Aorta (tissue), 1 donor: Measurements from ENCODE around the genes MAGEB17, REPS2 and RS1.

DNA sequence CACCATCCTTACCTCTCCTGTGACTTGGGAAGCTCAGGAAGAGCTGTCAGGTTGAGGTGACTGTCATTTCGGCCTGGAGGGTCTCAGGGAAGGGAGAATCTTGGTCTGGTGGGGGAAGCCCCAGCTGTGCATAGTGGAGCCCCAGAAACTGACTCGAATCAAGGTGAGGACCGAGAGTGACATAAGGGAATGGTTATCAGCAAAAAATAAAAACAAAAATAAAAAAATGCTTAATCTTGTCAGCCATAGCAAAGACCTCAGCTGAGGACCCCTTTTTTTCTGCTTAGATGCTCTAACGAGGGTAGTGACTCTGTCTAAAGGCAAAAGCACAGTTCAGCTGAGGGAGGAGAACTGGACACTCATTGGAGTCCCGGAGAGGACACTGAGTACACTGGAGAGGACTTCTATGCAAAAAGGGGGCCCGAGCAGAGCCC, at the start of gene MAGEB17:
TSS of gene MAGEB17 (plus strand) at position 287 of the 434 bp plus-strand sequence.
- PRO-cap, result no peak

DNA sequence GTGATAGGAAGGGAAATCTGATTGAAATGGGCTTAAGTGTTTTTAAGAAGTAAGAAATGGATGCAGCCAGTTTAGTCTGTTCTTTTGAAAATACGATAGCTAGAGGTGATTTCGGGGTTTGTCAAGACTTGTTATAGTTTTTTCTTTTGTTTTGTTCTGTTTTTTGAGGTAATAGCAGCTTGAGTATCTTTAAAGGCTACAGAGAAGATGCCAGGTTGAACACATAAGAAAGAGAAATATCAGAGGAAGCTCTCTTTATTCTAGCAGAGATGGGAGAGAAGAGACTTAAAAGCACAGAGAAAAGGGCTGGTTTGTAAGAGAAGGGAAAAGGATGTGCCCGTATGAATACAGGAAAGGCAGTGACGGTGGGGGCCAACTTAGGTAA, 121.5 kb upstream of the S100G start:
- PRO-cap, result no peak

- PRO-cap, result no peak
These were observed 24.5 kb downstream of the SYAP1 start for GRCh38 chrX:16743949-16744358.

DNA sequence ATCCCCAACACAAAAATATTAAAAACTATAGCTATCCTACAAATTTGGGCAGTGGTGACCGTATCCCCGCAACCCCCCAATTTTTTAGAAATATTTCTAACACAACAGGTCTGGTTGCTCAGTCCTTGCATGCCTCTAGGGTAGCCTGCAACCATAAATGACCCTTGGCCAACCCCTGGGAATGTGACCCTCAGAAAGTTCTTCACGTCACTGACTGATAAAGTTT, 12.4 kb downstream of the RBBP7 start:
- PRO-cap, result no peak

- PRO-cap, result unidirectional peak, plus-strand start at chrX:16946665; unidirectional peak, plus-strand start at chrX:16946725
These were observed at the start of gene REPS2 for GRCh38 chrX:16946281-16947299. REPS2 (plus strand) TSS chrX:16946658.

DNA sequence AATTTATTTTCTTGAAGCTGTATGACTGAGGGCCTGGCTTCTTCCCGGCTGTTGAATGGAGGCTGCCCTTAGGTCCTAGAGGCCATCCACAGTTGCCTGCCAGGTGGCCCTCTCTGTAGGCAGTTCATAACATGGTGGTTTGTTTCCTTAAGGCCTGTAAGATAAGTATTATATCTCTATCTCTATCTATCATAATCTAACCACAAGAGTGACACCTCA, 201.8 kb upstream of the NHS start:
- PRO-cap, result unidirectional peak, minus-strand start at position 53 of the sequence

DNA sequence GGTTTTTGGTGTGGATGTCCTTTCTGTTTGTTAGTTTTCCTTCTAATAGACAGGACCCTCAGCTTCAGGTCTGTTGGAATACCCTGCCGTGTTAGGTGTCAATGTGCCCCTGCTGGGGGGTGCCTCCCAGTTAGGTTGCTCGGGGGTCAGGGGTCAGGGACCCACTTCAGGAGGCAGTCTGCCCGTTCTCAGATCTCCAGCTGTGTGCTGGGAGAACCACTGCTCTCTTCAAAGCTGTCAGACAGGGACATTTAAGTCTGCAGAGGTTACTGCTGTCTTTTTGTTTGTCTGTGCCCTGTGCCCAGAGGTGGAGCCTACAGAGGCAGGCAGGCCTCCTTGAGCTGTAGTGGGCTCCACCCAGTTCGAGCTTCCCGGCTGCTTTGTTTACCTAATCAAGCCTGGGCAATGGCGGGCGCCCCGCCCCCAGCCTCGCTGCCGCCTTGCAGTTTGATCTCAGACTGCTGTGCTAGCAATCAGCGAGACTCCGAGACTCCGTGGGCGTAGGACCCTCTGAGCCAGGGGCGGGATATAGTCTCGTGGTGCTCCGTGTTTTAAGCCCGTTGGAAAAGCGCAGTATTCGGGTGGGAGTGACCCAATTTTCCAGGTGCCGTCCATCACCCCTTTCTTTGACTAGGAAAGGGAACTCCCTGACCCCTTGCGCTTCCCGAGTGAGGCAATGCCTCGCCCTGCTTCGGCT, 27.2 kb upstream of the NHS start:
- PRO-cap, result no peak

GRCh38 chrX:17735867-17736162, 1.5 kb upstream of the SCML1 start:
- PRO-cap, result no peak

- PRO-cap, result no peak
These were observed 12.3 kb downstream of the RAI2 start for GRCh38 chrX:17848713-17849208.

DNA sequence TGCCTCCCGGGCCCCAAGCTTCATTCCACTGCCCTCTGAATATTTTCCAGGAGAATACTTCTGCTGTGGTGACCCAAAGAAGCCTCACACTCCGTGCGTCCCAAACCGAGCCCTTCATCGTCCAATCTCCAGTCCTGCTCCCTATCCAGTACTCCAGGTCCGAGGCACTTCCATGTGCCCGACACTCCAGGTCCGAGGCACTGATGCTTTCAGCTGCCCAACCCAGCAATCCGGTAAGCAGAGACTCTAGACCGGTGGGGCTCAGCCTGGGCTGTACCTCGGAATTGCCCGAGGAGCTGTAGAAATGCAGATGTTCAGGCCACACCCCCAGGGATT, 21.6 kb downstream of the RS1 start:
- PRO-cap, result no peak

- PRO-cap, result no peak
These were observed at the start of gene RS1 for GRCh38 chrX:18671933-18672337. RS1 (minus strand) TSS chrX:18672108.

GRCh38 chrX:18896991-18897783, 86.7 kb downstream of the PHKA2 start:
- PRO-cap, result no peak

DNA sequence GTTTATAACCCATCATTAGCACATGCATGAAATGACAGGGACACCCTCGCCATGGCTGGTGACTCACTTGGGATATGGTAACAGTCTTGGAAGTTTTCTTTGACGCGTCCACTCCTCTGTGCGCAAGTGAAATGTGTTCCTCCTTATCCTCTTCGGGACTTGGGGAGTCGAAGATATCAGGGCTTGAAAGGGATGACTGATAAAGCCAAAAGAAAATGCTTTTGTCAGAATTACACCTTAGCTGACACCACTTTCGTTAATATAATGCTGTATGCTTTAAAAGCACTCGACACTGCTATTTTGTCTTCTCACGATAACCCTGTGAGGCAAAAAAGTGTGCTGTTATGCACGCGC, 30.5 kb upstream of the MAP3K15 start:
- PRO-cap, result no peak

GRCh38 chrX:19640875-19641226, 125.5 kb upstream of the MAP3K15 start:
- PRO-cap, result no peak

DNA sequence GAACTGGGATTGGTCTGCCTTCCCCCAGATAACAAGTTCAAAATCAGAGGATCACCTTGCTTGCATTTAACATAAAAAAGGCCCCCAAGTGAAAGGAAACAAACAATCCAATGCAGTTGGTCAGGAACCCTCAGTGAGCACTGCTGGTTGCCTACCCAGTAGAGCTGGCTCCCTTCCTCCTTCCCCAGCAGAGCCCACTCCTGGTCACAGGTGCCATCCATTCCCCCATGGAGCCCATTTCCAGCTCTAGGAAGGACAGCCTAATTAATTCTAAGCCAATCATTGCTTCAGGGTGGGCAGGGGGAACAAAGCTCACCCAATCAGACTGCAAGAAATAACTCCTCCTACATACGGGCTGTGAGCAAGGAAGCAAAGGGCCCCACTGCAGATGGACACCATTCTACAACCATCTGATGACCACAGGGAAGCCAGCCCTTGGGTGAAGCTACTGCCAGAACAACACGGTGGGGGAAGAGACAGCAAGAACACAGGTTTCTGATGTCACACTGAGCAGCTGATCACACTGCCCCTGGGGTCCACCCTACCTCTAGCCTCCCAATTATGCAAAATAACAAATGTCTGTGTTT, 86.5 kb downstream of the SH3KBP1 start:
- PRO-cap, result no peak

DNA sequence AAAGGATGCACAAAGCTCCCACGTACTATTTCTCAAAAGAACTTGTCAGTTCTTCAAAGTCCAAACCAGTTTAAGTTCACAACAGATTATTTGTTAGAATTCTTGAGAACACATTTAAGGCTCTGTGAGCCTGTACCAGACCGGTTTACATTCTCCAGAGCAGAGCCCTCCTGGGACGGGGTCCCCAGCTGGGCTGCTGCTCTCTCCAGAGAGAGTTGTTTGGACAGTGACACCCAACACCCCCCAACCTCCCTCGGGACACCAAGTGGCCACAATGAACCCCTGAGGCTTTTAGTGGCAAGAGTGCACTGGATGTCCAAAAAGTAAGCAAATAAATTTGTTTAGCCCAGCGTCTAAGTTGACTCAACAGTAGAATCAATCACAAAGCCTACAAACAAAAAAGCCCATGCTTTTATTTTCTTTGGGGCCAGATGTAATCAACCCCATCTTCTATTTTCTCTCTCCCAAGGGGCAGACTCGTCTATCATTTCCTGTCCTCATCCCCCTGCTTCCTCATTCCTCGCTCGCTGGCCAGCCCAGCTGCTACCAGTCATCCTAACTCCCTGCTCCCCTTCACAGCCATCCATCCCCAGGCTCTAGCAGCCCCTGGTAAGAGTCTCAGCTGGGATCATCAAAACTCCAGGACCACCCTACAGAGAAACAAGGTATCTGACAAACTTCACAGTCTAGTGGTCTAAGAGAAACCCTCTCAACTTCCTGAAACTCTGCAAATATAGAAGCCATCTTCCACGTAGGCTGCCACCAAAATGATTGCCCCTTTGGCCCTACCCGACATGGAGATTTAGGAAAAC, 23.7 kb downstream of the SH3KBP1 start:
- PRO-cap, result no peak

GRCh38 chrX:19886590-19886899, 855 bp downstream of the SH3KBP1 start:
- PRO-cap, result no peak

GRCh38 chrX:19944853-19945579, 45.8 kb downstream of the BCLAF3 start:
- PRO-cap, result no peak

- PRO-cap, result no peak
These were observed 36.8 kb downstream of the BCLAF3 start for GRCh38 chrX:19954070-19954543.

DNA sequence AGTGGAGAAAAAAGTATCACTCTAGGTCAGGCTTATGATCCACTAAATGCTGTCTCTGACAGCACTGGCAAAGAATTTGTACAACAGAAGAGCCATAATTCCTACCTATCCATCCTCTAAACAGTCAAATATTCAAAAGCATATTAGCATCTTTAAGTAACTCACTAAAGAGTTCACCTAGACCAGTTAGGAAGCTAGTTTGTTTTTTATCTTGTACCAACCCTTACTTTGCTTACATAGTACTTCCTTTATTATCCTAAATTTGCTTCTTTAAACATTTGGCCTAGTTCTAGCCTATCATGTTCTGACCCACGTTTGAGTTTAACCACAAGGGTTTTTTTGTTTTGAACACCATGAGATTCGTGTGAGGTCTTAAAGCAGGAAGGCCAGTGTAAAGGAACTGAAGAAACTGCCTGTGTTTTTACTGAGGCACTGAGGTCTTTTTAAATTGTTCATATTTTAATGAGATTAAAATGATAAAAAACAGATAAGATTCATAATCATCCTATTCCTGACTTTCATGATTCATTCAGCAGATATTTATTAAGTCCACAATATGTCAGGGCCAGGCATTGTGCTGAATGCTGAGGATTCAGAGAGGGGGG, 3.4 kb downstream of the RPS6KA3 start:
- PRO-cap, result no peak